ENCODE measurements around the genes SYT16 and GPHB5.

DNA sequence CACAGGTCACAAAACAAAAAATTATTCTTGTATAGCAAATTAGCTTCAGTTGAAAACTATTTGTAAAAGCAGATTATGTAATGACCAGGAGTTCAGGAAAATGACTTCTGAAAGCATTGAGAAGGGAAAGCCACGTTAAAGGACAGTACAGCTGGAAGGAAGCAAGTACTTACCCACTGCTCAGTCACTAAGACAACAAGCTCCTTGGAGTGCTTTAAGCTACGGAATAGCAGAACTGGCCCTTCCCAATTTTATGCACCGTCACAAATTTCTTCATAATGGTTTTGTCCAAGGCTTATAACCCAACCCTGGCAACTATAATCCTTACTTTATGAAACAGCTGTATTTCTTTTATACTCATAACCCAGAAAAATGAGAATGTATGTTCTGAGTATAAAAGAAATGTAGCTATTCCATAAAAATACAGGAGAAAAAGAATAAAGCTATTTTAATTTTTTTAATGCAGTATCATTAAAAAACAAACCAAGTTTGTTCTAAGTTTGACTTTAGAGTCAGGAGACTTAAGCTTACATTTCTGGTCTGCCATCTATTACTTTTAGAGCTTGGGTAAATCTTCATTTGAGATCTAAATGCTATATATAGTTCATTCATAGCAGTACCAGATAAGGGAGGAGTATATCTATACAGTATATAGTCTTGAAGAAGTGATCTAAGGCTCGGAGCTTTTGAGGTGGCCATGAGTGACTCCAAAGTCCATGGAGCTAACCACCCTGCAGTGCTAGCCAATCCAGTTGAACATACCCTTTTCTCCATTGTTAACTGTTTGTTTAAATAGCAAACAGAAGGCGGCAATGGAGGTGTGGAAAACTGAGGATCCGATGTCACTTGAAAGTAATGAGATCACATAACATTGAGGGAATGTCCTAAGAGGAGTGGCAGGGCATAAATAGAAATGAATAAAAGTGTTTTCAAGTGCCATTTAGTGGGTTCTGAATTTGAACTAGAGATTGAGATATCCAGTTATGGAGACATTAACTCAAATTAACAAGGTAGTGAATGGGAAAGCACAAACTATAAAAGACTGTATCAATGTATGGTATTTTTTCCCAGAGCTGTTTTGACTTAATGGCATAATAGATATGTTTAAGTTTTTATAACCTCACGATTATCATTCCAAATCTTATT, 12.6 kb upstream of the SNAPC1 start:
- PRO-cap, result unidirectional peak, minus-strand start at position 189 of the sequence; unidirectional peak, plus-strand start at position 791 of the sequence

- PRO-cap, result no peak
Measured at GRCh38 chr14:61812378-61813019, at the start of gene SYT16. TSS of gene SYT16 (plus strand) at chr14:61812703.

DNA sequence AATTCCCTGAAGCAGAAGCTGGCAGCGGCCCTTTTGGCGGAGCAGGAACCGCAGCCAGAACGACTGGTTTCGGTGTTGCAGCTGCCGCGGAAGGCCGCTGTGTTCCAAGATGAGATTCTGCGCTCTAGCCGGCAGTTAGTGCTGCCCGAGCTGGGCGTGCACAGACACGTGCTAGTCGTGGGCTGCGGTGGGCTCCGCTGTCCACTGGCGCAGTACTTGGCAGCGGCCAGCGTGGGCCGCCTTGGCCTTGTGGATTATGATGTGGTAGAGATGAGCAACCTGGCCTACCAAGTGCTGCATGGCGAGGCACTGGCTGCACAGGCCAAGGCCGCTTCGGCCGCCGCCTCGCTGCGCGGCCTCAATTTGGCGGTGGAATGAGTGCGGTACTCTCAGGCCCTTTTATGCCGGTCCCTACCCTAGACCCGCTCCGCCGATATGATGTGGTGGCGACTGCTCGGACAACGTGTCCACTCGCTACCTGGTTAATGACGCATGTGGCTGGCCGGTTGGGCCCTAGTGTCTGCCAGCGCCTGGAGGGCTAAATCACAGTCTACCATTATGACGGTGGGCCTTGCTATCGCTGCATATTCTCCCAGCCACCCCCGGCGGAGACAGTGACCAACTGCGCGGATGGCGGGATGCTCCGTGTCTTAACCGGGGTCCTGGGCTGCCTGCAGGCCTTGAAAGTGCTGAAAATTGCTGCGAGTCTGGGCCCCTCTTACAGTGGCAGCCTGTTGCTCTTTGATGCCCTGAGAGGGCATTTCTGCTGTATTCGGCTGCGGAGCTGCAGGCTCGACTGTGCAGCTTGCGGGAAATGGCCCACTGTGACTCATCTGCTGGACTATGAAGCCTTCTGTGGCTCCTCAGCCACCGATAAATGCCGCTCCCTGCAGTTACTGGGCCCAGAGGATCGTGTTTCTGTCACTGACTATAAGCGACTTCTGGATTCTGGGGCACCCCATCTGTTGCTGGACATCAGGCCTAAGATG, 52.1 kb downstream of the SYT16 start:
- PRO-cap, result no peak

DNA sequence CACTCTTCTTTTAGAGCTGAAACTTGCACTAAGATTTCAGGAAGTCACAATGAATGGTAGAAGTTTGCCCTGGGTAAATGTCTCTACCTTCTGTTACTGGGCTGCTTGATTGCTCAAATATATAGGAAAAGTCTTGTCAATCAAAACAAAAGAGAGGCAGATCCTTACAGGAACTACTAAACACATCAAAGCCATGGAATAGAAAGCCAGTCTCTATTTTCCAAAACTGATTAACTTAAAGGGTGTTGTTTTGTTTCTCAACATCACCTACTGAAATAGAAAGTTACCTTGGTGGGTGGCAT, at the start of gene GPHB5:
TSS of gene GPHB5 (minus strand) at position 95 of the 302 bp plus-strand sequence.
- PRO-cap, result no peak

DNA sequence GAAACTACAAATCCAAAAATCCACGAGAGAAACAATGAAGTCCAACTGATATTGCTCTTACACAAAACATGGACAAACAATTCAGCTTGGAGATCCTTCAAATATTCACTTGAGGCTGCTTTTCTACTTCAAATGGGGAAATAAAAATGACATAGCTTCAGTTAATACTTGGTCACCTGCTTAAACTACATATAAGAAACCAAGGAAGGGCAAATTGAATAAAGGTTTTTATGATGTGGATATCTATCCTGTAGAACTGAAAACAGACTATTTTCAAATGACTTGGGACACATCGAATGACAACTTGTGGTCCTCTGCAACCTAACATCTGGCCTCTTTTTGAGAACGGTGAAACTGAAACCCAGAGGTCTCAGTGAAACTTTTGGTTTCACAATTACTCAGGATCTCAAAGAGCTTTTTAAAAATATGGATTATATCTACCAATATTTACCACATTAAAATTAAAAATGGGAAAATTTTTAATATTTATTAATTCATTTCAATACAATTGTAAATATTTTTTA, 65.2 kb downstream of the PPP2R5E start:
- PRO-cap, result no peak

- PRO-cap, result no peak
Measured at GRCh38 chr14:63650138-63650751, 8.6 kb upstream of the WDR89 start.

DNA sequence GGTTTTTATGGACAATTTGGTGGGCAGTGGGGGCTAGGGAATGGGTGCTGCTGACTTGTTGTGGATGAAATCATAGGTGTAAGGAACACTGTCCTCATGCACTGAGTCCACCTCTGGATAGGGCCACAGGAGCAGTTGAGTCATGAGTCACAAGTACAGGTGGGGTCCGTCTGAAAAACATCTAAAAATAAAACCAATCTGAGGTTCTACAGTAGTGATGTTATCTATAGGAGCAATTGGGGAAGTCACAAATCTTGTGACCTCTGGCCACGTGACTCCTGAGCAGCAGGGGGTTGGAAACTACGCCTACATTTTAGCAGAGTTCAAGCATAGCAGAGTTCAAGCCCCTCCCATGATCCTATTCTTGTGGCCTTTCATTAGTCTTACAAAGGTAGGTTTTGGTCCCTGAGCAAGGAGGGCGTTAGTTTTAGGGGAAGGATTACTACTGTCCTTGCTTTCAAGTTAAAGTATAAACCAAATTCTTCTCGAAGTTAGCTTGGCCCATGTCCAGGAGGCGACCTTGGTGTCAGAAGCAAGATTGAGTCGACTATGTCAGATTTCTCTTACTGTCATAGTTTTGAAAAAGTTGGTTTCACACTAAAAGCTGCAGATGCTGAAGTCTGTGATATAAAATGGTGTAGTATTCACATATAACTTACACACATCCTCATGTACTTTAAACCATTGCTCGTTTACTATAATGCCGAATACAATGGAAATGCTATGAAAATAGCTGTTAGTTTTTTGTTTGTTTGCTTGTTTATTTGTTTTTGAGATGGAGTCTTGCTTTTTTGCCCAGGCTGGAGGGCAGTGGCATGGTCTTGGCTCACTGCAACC, 18.3 kb upstream of the SGPP1 start:
- PRO-cap, result no peak

DNA sequence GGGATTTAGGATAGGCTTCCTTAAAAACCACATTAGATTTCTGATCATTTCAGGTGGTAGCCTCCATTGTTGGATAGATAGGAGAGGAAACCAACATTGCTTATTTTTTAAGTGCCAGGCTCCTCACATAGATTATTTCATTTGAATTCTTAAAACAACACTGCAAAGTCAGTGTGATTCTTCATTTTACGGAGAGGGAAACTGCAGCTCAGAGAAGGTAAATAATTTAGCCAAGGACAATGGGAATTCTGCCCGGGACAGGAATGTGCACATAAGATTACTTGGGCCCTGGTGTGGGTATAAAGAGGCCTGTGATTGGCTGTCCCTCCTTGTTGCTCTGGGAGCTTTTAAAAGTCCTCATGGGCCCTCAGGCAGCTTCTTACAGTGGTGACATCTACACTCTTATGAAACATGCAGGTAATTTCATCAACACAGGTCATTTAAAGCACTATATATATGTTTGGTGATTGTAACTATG, 100.4 kb downstream of the ESR2 start:
- PRO-cap, result no peak

DNA sequence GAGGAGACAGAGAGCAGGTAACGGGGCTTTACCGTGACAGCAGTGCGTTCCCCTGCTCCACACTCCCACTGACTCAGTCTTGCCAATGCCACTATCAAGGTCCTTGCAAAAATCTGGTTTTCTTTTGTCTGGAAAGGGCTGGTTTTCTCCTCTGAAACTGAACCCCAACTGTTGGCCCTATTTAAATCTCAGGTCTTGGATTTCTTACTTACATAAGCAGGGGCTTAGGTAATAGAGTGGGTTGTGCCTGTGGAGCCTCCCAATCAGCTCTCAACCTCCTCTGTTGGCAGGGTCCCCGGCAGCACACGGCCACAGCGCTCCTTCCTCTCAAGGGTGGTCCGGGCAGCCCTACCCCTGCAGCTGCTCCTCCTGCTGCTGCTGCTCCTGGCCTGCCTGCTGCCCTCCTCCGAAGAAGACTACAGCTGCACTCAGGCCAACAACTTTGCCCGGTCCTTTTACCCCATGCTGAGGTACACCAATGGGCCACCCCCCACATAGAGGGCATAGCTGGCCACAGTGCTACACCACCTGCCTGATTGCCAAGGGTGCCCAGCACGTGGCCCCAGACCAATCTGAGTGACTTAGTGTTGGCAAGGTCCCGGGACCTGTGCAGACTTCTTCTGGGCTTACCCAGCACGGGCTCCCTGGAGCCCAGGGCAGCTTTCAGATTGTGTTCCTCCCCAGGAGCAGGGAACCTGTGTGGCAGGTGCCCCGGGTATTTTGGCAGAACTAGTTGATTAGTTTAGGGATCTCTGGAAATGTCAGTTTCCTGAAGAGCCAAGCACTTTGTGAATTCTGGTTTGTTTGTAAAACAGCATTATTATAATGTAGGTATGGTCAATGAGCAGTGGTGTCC, 68.9 kb downstream of the ESR2 start:
- PRO-cap, result no peak

DNA sequence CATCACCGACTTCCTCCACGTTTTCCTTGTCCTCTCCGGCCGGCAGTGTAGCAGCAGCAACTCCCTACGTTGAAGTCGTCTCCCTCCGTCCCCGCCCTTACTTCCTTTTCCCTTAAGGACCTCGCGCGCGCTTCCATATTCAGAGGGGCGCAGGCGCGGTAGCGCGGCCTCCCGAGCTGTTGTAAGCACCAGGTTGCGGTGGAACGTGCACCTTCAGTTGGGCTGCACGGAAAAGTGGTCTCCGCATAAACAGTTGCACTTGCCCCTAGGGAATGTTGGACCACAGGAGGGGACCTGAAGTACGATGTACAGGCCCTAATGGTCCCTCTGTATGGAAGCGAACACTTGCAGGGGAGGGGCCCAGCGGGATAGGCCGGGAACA, 44.7 kb upstream of the ESR2 start:
- PRO-cap, result bidirectional peak, plus-strand start at position 29 of the sequence, minus-strand start outside the sequence; bidirectional peak, plus-strand start at position 142 of the sequence, minus-strand start at position 77 of the sequence

- PRO-cap, result no peak
Measured at GRCh38 chr14:64465647-64465818, 234 bp downstream of the AKAP5 start.

- PRO-cap, result unidirectional peak, plus-strand start at chr14:64501814
Measured at GRCh38 chr14:64501509-64502272, 1.9 kb downstream of the ZBTB25 start.

DNA sequence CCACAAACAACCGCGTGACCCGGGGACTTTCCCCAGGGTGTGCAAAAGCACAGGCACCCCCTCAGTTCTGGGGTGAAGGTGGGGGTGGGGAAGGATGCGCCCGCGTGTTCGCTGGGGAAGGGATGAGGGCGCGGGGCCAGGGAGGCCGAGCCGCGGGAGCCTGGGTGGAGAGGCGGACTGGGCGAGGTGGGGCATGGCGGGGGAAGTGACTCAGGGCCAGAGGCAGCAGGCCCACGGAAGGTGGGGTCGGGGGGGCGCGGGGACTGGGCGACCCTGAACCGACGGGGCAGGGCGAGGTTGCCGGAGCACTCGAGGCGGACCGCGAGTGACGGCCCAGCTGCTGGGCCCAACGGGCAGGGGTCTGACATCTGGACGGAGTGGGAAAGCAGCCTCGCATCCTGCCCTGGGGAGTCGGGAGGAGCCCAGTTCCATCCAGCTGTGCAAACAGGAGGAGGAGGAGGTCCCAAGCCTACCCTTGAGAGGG, 418 bp upstream of the ZBTB25 start:
- PRO-cap, result bidirectional peak, plus-strand start at position 328 of the sequence, minus-strand start at position 179 of the sequence

DNA sequence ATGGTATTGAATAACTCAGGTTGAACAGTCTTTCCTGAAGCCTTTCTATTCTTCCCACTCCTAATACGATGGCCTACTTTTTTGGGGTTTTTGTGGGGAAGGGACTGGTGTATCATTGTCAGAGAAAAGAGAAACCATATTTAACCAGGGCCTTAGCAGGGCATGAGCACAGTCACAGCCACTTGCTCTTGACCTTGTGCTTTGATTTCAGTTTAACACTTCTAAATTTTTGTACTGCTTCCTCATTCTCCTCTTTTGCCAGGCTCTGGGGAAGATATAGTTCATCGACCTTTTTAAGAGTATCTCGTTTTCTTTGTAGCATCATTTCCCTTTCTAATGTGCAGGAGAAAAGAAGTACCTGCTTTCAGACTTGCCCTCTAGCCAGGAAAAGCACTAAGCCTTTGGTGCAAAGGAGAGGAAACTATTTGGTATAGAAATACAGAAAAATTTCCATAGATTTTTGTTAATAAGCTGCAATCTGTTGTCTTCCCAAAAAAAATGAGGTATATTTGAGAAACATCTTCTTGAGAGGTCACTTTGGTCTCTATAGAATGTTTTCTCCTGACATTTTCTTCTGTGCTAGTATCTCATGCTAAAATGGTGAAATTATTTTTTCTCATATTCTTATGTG, 2.2 kb downstream of the ZBTB1 start:
- PRO-cap, result no peak

DNA sequence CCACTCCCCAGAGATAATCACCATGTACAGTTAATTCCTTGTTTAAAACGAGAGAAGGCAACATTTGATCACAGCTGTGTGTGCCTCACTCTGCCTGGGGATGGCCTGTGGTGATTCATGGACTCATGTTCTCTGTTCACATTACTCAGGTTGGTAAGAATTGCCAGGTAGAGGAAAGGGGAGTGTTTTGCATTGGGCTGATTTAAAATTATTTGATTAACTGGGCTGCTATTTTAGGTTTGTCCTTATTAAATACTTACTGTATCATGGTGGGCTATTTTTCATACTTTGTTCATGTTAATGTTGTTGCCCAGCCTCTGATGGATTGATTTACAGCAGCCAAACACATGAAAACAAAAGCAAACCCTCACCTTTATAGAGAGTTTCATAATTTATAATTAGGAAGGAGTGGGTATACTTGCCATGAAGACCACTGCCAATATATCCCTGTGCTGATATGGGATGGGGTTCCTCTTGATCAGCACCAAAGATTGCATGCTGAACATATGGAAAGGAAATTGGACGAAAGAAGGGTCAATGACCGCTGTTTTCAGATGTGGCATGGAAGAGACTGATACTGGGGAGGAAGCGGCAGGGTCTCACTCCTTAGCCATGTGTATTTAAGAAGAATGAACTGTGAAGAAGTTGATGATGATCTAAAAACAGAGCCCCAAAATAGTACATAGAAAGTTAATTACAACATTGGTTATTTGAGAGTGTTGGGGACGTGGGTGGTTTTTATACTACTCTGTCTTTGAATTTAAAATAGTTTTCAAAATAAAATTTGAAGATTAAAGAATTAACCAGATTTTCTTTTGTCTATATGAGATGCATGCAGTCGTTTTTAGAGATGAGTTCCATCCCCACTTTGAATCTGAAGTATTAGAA, 3.1 kb downstream of the ZBTB1 start:
- PRO-cap, result no peak

- PRO-cap, result unidirectional peak, minus-strand start at chr14:64675708
Measured at GRCh38 chr14:64675294-64675722, 28.9 kb upstream of the PLEKHG3 start.

DNA sequence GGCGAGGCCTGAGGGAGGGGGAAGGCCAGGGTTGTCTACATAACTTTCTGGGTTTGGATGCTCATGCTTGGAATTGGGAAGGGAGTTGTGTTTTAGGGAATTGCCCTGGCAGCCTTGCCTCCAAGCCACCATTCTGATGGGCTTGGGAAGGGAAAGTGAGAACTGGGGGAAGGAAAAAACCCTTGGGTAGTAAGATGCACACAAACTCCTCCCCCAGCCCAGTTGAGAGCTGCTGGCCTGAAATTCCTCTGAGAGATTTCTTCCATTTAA, 13.0 kb downstream of the PLEKHG3 start:
- PRO-cap, result no peak

DNA sequence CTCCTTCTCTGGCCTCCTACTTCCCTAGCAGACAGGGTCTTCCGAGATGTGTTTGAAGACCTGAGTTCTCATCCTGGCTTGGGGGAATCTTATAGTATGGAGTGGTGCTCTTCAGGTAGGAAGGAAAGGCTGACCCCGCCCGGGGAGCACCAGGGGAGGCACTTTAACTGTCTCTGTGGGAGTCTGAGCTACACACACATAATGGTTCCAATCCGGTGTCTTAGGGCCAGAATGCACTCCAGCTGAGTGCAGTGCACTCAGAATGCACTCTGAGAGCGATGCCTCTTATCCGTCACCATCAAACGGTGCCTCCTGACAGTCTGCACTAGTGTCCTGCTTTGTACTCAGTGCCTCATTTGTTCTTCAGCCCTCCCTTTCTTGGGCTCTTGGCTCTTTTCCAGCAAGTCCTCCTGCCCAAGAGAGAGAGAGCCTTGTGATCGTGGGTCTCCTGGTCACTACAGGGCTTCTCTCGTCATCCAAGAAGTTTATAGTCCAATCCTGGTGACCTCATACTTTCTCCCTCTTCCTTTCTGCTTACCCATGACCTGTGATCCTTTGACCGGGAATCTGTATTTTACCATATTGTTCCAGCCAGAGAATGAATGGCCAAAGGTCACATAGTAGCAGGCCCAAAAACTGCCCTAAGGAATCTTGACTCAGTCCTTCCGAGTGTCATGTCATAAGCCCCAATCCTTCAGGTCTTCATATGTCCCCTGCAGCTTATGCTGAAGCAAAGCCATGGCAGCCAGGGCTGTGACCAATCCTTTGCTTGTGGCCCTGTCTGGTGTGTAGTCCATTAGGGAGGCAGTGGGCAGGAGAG, 20.0 kb downstream of the PLEKHG3 start:
- PRO-cap, result bidirectional peak, plus-strand start at position 659 of the sequence, minus-strand start at position 459 of the sequence

DNA sequence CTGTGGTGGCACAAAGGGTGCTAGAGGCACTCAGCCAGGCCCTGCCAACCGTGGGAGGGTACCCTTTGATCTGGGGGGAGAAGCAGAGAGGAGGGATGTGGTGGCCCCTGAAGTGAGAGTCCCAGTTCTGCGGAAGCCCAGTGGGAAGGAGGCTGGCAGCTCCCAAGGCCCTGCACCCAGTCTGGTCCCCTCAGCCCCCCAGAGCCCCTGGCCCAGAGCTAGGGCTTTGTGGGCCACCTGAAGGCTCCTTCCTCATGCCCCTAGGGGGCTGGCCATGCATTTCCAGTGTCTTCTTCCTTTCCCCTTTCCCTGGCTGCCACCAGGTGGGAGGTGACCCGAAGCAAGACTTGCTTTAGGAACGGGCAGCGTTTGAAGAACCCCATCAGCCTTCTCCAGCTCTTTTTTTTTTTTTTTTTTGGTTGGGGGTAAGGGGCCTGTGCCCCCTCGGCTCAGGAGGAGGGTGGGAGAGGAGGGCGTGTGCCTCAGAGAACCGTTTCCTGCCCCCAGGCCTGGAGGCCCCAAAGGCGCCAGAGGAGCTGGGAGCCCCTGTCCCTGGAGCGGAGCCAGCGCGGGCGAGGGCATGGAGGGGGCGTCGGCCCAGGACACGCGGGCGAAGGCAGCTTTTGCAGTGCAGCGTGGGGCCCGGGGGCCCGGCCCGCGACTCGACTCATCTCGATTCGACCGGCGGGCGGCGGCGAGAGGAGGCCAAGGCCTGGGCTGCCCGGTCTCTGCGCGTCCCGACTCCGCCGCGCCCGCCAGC, 44.5 kb downstream of the PLEKHG3 start:
- PRO-cap, result no peak

- PRO-cap, result no peak
Measured at GRCh38 chr14:64855530-64856164, 24.1 kb downstream of the SPTB start.